Right common carotid artery plus branches (tissue), 1 donor: ENCODE measurements around a stretch of chr15.

DNA sequence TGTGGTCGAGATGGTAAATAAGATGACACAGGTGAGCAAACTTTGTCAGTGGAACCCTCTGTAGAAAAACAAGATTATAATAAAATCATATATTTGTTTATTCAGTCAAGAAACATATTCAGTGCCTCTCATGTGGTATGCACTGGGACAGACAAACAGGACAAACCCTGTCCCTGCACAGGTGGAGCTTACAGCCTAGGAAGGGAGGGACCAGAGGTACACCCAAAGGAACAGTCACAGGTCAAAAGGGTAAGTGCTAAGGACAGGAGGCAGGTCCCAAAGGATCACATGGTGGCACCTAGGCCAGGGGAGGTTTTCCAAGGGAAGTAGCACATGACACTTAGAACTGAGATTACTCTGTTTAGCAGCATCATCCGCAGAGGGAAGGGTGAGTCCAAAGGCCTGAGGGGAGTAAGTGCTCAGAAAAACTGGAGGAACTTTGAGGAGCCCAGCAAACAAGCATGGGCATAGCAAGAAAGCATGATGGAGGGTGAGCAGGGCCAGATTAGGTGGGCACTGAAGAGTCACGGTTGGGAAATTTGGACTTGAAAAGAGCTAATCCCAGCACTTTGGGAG, 254.4 kb upstream of the ARRDC4 start:
- PRO-cap, result no peak

DNA sequence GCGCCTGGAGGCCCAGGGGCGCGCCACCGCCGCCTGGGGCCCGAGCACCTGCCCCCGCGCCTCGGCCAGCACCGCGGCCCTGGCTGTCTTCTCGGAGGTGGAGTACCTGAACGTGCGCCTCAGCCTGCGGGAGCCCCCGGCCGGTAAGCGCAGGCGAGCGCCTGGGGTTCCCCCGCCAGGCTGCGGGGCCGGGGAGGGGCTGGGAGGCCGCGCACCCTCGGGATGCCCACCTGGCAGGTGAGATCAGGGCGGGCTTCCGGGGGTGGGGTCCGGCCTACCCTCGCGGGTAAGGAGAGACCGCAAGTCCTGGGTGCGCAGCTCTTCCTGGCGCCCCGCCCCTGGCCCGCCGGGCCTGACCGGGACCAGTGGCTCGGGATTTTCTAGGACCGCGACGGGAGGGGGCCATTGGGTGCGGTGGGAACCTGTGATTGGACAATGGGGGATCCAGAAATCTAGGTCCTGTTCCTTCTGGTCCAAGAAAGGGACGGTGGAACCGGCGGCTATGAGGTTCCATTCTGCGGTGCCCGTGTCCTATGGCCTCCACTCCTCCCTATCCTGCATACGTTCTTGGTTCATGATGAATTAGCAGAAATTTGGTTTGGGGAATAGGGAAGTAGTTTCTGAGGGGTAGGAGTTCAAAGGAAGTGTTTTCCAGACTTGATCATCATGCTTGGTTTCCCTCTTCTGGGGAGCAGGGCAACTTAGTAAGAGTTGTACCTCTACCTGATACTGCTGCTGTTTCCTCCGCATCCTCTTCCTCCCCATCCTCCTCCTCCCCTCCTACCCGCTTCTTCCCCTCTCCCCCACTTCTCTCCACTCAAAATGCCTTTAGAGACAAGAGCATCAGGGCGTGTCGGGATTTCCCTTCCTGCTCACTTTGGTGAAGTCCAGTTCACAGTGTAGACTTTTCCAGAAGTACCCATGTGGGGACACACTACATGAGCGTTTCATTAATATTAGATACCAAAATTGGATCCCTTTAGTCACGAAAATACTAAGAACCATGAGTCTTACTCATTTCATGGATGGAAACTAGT, 841 bp downstream of the ARRDC4 start:
- PRO-cap, result bidirectional peak, plus-strand start at position 476 of the sequence, minus-strand start at position 354 of the sequence

GRCh38 chr15:98103507-98103838, 143.0 kb downstream of the ARRDC4 start:
- PRO-cap, result no peak

DNA sequence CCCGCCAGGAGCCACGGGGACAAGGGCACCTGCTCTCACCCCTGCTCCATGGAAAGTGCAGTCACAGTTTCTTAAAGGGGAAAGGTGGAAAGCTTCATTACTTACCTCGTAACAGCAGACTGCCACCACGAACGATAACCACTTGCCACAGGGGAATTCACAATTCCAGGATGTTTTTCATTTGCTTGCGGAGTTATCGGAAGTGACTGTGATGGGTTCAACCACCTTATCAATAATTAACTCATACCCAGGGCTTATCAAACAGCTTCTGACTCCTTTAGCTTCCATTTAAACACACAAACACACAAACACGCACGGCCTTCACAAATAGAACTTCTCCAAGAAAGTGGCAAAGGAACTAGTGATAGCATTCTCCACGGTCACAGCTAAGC, 134.2 kb upstream of the IGF1R start:
- PRO-cap, result no peak

- PRO-cap, result no peak
Measured at GRCh38 chr15:98649523-98649997, 1.2 kb downstream of the IGF1R start.

GRCh38 chr15:98660237-98660764, 12.0 kb downstream of the IGF1R start:
- PRO-cap, result no peak

DNA sequence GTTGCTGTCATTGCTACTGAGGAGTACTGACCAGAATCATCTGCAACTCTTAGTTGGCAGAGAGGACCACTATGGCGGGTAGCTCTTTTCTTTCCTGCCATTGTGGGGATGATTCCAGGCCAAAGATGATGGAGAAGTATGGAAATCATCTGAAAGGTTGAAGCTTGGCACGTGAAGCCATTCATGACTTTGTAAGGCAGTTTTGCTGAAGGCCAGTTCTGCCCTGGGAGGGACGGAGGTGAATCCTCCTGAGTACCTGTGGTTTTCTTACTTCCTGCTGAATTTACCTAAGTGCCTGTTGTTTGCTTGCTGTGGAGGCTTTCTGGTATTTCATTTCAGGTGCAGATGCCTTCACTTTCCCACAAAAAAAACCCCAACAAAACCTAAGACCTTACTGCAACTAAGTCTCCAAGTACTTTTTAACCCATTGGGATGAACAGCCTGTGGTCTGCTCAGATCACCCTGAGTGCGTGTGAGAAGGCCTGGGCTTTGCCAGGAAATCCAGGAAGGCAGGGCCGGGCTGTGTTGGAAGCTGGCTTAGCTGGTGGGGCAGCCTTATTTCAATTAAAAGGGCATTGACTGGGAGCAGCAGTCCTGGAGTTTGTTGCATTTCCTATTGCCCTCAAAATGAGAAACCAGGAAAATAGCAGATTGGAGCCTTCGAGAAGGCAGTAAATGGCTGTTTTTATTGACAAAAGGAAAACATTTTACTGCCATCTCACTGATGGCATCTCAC, 65.2 kb downstream of the IGF1R start:
- PRO-cap, result unidirectional peak, plus-strand start at position 52 of the sequence

GRCh38 chr15:98722518-98723112, 74.3 kb downstream of the IGF1R start:
- PRO-cap, result no peak

DNA sequence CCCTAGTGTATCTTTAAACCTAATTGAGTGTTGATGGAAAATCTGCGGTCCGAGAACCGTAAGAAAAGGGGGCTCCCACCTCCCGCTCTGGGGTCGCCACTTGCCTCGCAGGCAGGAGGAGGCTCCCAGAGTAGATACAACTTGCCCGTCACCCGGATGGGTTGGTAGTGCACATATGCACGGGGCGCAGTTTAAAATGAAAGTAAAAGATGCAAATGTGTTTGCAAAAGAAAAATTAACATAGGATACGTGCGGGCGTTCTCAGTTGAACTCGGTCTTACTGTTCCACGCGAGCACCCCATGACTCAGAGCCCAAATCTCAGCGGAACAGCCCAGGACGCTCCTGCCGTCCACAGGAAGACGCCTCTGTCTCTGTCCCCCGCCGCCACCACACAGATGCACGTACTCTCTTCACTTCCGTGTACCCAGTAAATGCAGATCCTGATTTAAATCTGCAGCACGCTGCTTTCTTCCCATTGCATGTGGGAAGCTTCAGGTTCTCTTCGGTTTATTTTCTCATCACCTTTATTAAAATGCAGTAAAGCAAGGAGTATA, 141.7 kb downstream of the PGPEP1L start:
- PRO-cap, result unidirectional peak, plus-strand start at position 308 of the sequence

DNA sequence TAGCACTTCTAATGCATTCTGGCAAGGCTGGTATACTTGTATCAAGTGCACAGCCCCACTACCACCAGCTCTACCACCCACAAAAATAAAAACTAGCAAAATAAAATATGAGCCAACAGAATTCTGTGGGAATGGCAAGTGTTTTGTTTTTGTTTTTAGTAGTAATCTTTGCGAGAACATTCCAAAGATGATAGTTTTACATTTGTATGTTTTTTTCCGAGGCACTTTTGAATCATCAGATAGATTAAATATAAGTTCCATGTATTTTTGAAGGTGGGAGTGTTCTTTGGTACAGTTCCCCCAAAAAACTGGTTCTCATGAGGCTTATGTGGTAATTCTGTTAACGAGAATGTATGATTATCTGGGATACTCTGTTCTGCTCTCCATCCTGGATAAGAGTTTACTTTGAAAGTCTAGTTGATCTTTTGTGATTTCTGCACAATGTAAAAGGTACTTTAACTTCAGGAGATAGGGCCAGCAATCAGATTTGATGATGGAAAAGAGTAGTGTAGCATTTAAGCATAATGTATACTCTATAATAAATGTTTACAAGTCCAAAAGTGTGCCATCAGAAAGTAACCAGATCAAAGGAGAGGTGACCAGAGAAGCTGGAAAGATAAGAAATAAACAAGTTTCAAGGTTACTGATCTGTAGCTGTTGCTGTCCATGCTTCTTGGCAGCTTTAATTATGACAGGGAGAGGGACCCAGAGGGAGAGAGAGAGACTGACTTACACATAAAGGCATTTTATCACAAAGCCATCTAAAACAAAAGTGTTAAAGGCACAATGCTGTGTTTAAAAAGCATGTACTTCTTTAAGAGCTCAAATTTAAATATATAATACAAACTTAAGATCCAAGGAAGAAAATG, 130.9 kb downstream of the PGPEP1L start:
- PRO-cap, result no peak

DNA sequence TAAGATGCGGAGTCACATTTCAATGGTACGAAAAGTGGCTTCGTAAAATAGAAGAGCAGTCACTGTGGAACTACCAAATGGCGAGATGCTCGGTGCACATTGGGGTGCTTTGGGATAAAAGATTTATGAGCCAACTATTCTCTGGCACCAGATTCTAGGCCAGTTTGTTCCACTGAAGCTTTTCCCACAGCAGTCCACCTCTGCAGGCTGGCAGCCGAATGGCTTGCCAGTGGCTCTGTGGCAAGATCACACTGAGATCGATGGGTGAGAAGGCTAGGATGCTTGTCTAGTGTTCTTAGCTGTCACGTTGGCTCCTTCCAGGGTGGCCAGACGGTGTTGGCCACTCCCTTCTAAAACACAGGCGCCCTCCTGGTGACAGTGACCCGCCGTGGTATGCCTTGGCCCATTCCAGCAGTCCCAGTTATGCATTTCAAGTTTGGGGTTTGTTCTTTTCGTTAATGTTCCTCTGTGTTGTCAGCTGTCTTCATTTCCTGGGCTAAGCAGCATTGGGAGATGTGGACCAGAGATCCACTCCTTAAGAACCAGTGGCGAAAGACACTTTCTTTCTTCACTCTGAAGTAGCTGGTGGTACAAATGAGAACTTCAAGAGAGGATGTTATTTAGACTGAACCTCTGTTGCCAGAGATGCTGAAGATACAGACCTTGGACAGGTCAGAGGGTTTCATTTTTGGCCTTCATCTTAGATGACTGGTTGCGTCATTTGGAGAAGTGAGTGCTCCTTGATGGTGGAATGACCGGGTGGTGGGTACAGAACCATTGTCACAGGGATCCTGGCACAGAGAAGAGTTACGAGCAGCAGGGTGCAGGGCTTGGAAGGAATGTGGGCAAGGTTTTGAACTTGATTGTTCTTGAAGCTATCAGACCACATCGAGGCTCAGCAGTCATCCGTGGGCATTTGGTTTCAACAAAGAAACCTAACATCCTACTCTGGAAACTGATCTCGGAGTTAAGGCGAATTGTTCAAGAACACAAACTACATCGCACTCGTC, 45.4 kb downstream of the PGPEP1L start:
- PRO-cap, result no peak

DNA sequence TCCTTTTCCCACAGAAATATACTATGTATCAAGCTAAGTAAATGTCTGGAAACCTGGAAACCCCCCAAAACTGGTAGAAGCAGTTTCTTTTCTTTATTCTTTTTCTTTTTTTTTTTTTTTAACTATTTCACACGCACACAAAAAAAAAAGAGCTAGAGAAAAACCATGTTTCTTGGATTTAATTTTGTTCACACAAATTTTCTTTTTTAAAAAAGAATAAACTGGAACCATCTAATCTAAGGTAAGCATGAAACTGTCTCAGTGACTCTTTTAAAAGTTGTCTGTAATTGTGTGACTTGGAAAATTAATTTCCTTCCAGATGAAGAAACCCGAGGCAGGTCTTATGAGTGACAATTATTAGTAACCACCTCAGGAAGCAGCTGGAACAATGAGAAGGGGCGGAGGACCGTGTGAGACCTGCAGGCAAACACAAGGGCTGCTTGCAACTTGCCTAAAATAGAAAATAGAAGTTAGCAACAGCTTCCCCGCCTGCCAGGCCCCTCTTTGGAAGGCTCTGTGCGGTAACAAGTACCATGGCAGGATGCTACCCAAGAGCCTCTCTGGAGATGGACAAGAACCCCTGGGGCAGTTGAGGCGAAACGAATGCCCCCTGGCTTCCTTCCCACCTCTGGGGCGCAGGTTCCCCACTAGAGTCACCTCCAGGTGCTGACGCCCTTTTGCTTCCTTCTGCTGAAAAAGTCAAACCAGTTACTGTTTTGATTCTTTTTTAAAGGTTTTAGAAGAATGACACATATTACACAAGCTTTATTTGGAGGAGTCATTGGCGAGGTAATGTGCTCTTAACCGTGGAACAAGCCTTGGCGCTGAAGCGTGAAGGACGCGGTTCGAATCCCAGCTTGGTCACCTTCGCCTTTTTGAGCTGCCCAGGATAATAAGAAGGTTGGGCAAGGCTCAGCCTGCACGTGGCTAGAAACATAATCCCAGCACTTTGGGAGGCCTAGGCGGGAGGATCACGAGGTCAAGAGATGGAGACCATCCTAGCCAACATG, 47.2 kb upstream of the SYNM start:
- PRO-cap, result no peak

DNA sequence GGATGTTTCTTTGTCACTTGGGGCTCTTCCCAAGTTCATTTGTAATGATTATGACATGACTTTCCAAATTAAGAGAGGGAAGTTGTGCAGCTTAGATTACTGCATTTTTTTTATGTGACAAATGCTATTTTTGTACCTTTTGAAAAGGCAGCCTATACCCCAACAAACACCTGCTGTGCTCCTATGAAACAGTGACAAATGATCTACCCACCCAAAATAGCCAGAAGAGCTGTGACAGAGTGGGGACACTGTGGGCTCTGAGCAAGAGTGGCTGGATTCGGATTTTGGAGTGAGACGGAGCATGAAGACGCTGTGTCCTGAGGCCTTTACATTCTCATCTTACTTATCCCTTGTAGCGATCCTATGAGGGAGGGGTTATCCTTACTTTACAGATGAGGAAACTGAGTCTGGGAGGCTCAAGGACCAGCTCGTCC, 6.9 kb upstream of the SYNM start:
- PRO-cap, result no peak

GRCh38 chr15:99127730-99127976, 22.8 kb downstream of the SYNM start:
- PRO-cap, result no peak

DNA sequence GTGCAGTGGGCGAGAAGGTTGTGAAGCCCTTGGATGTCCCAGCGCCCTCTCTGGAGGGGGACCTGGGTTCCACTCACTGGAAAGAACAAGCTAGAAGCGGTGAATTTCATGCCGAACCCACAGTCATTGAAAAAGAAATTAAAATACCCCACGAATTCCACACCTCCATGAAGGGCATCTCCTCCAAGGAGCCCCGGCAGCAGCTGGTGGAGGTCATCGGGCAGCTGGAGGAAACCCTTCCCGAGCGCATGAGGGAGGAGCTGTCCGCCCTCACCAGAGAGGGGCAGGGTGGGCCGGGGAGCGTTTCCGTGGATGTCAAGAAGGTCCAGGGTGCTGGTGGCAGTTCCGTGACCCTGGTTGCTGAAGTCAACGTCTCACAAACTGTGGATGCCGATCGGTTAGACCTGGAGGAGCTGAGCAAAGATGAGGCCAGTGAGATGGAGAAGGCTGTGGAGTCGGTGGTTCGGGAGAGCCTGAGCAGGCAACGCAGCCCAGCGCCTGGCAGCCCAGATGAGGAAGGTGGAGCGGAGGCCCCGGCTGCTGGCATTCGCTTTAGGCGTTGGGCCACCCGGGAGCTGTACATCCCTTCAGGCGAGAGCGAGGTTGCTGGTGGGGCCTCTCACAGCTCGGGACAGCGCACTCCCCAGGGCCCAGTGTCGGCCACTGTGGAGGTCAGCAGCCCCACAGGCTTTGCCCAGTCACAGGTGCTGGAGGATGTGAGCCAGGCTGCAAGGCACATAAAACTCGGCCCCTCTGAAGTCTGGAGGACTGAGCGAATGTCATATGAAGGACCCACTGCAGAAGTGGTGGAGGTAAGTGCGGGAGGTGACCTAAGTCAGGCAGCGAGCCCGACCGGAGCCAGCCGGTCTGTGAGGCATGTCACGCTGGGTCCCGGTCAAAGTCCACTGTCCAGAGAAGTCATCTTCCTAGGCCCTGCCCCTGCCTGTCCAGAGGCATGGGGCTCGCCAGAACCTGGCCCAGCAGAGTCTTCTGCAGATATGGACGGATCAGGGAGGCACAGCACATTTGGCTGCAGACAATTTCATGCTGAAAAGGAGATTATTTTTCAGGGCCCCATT, 26.5 kb downstream of the SYNM start:
- PRO-cap, result no peak

DNA sequence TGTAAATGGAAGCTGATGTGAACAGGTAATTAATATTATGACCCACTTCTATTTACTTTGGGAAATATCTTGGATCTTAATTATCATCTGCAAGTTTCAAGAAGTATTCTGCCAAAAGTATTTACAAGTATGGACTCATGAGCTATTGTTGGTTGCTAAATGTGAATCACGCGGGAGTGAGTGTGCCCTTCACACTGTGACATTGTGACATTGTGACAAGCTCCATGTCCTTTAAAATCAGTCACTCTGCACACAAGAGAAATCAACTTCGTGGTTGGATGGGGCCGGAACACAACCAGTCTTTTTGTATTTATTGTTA, 30.2 kb downstream of the SYNM start:
- PRO-cap, result no peak

DNA sequence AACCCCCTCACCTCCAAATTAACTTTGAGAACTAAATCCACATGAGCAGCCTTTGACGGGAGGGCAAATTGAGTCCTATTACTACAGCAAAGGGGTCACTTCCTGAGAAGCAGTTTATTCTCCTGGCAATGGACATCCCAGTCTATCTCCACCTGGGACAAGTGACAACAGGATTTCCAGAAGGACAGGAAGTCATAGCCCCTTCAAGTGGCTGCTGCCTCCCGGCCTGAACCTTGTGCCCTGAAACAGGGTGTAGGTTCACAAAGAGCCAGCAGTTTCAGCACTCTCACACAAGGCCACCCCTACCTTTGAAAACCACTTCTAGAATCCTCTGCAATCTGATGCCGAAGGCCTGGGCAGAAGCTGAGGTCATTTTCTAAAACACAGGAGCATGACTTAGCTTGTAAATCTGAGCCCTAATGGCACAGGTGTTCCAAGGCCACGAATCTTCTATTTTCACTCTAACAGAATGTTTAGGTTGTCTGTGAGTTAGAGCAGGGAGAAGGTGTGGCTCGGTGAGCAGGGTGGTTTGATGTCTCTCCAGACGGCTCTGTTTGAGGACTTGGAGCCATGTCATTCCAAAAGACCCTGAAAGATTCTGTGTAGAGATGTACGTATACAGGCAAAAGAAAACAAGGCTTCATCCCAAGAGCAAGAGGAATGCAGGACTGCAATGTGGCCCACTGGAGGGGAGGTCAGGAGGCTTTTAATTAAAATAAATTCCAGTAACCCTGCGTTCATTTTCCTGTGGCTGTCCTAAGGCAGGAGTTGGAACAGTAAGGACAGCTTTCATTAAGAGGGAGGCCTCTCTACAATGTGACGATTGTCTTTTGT, 62.3 kb downstream of the SYNM start:
- PRO-cap, result bidirectional peak, plus-strand start at position 492 of the sequence, minus-strand start at position 310 of the sequence

- PRO-cap, result no peak
Measured at GRCh38 chr15:99450553-99451390, 115.0 kb upstream of the MEF2A start.

DNA sequence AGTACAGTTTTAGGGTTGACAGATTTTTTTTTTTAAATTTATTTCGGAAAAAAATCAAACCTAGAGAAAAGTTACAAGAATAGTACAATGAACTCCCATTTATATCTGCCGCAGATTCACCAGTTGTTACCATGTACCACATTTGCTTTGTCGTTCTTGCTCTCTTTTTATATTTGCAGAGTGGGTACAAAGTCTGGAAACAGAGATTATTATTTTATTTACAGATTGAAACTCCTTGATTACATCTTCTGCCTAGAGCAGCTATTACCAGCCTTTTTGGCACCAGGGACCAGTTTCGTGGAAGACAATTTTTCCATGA, 8.2 kb downstream of the MEF2A start:
- PRO-cap, result no peak

- PRO-cap, result no peak
Measured at GRCh38 chr15:99928425-99928945, 195.2 kb upstream of the LYSMD4 start.